ENCODE results near the genes OR6T1, OR8B2 and OR8B12.

- PRO-cap = no peak
Measured at GRCh38 chr11:122180251-122181072, 64.4 kb upstream of the BLID start.

- PRO-cap = no peak
Measured at GRCh38 chr11:122309157-122310208, 193.5 kb upstream of the BLID start.

DNA sequence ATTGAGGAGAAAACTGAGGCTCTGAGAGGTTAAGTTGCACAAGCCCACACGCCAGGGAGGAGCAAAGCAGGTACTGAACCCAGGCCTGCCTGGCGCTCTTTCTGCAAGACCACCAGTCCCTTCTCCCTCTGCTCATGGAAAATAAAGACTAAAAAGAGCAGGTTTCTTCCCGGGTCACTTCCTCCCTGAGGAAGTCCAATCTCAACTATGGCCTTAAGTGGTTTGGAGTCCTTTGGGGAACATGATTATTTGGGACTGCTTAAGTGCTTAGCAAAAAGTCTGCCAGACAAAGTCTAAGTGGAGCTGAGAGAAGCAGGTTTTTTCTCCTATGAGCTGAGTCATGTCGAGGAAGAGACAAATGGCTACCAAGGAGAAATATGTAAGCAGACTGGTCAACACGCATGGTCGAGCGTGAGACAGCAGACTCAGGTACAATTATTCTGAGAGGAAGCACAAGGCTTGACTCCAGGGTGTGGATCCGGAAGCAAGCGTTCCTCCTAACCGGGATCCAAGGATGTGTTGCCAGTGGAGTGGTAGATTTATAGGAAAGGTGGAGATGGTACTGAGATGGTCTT is 30.5 kb downstream of the UBASH3B start:
- PRO-cap = no peak

DNA sequence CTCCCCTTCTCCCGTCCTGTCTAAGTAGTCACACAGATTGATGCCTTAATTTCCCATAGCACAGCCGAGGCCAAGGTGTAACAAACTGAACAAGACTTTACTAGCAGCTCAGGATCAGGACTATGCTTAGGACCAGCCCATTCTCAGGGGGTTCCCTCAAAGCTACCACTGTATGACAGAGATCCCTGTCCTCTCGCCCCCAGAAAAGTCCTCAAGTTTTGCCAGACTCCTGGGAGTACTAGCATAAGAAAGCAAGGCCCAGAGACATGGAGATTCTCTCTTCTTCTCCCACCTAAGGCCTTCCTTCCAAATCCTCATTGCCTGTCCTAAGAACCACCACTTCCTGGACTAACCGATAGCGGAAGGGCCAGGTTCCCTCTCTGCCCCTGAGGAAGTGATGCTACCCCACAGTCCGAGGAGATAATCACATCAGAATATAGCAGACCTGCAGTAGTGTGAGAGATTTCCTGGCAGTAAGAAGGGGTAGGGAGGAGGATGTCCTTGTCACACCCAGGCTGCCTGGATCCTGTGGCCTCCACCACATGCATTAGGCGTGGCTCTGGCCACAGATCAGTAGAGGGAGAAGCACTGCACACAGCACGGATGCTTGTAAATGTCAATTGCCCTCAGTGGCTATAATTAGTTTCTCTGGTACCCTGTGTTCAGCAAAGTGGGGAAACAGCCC is 61.6 kb downstream of the UBASH3B start:
- PRO-cap = no peak

DNA sequence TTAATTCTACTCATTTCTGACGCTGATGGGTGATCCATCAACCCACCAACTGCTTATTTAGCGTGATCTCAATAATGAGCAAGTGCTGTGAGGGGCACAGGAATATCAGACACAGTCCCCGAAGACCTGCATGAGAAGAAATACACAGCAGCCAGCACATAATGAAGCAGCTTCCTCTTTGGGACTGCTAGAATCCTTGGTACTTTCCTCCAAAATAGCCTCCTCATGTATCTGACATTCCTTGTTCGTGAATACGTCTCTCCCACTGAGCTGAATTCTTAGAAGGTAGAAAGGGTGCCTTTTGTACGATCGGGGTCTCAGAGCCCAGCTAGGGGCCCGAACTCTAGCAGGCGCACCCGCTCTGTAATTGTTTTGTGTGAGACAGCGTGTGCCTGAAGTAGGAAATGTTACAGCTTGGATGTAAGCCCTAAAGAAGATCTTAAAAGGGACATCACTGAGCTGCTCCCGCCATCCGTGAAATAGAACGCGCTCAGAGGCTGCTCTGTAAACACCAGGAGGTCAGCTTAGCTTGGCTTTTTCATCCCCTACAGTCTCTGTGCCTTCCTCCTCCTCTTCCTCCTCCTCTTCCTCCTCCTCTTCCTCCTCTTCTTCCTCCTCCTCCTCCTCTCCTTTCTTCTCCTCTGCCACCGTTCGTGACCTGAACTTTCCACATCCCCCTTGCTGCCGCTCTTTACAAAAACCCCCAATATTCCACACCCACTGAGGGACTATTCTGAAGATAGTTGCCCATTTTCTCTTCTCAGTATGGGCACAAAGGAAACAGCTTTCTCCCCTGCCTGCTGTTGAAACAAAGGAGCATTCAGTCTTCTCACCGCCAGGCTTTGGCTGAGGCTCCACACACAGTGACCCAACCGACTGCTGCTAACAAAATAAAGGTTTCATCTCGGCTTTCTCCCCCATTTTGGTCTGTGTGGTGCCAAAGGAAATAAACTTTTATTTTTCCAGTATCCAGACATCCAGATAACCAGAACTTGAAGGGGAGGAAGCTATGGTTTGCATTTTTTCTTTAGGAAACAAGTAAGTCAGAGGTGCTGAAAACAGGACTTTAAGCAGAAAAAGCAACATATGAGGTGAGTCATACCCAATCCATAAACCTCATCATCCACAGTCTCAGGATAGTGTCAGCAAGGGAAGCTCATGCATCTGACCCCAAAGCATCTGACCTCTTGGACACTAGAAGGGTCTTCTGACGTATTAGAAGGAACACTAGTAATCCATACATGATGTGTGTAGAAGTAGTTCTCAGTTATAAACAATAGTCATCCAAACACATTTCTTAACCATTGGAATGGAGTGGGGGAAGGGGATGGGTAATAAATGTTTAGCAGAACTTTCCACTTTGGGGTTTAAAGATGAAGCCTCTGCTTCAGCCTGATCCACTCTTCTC is 6.7 kb downstream of the CLMP start:
- PRO-cap = no peak

DNA sequence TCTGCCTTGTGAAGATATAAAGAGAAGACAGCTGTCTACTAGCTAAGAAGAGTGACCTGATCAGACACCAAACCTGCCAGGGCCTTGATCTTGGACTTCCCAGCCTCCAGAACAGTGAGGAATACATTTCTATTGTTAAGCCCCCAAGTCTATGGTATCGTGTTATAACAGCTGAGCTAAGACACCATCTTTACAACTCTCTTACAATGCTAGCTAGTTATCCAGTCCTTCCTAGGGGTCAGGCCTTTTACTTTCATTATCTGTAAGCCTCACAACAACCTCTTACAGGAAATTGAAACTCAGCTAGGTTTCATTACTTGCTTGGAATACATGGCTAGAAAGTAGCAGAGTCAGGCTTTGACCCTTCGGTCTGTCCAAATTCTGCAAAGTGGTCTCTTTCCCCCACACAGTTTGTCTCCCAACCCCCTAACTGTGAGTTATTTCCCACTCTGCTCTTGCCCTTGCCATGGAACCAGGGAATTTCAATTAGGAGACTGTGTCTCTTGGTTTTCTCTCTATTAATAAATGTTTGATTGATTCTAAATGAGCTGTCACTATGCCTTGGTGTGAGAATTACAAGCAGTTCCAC is 38.3 kb upstream of the CLMP start:
- PRO-cap = no peak

GRCh38 chr11:123320240-123320507 is 109.9 kb upstream of the GRAMD1B start:
- PRO-cap = no peak

- PRO-cap = no peak
Measured at GRCh38 chr11:123450530-123451050, 20.5 kb downstream of the GRAMD1B start.

GRCh38 chr11:123702165-123702501 is 39.3 kb downstream of the ZNF202 start:
- PRO-cap = no peak

DNA sequence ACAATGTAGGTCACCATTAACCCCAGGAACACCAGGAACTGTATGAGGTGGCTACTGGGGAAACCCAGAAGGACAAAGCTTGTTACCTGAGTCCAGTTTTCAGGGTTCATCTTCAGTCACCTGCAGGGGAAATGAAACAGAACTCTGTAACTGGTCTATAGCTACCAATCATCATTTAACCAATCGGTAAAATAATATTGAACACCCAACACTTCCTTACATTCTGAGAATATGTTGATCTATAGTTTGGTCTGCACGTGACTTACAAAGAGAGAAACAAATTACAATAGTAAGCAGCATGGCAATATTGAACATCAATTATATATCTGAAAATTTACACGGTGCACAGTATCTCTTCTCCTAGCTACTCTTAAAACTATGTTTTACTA is at the start of gene OR6T1:
Gene OR6T1 (minus strand): TSS at position 110 of the 389 bp plus-strand sequence.
- PRO-cap = no peak

- PRO-cap = no peak
Measured at GRCh38 chr11:124240772-124240978, 220 bp upstream of the OR8G1 start.

- PRO-cap = no peak
Measured at GRCh38 chr11:124384237-124384678, at the start of gene OR8B2. Gene OR8B2 (minus strand): TSS chr11:124384499.

GRCh38 chr11:124543488-124543823 is at the start of gene OR8B12:
Gene OR8B12 (minus strand): TSS chr11:124543654.
- PRO-cap = no peak

- PRO-cap = no peak
Measured at GRCh38 chr11:124625575-124625960, 2.9 kb downstream of the TBRG1 start.

DNA sequence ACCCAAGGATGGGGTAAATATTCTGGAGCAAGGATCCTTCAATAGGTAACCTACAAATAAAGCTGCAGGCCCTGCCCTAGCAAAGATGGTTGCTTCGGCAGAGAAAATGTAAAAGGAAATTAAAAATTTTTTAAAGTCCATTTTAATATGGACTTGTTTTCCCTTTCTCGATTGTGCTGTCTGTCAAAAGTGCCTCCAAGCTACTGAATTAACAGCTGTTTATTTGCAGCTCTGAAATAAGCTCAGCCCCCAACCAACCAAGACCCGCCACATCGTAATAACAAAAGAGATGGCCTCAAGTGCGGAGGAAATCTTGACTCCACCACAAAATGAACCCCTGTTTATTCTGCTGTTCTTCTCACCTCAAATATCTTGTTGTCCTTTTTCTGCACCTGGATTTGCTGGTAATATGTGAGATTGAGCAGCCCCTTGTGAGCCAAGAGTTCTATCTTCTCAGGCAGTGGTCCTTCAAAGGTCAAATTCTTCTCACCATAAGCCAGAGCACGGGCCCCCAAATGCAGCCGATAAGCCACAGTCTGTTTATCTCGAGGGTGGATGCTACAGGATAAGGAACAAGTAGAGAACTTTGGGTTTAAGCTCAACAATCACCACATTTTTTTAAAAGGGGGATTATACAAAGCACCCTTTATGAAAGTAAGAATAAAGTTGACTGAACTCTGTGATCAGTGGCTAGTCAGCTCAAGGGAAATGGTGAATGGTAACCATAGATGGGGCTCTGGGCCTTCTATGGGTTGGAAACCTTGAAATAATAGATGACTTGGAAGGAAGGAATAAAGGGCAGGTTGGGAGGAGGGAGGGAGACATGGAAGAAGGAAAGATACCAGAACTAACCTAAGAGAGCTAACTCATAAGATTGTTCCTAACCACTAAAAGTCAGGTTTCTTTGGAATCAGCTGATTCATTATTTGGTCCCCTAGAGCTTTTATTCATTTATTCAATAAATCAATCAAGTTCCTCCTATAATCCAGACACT is 15.8 kb downstream of the TBRG1 start:
- PRO-cap = no peak

DNA sequence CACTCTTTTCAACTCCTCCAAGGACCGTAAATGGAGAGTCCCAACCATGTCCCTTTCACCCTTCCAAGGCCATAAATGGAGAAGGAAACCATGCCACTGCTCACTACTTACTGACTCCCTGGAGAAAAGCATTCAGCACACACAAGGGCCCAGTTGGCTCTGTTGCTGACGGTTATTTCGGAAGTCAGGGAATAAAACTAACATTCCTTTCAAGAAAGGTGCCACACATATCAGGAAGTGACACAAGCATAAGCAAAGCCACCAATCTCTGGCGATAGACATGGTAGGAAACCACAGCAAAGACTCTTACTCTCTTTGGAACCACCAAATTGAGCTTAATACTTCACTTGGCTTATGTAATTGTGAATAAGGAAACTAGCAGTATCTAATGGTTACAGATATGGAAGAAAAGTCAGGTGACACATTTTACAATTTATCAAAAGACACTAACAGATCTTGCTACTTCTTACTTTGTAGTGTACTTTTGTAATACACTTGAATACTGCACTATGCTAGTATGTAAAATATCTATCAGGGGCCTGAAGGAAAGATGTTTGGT is 15.2 kb upstream of the ESAM start:
- PRO-cap = no peak

DNA sequence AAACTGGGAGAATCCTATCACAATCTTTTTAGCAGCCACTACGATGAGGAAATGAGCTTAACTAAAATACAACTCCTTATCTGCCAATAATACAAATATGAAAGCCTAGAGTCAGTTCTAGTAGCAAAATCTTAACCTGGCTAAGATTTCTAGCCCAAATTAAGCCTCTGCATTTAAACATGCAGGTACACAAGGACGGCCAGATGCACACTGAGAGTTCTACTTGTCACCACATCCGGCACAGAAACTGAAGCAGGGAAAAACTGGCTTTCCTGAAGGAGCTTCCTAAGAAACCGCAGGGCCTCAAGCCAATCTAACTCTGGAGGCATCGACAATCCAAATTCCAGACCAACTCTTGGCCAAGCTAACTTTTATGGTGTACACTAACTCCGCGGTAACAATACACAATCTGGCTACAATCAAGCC is 1.3 kb downstream of the MSANTD2 start:
- PRO-cap = no peak

DNA sequence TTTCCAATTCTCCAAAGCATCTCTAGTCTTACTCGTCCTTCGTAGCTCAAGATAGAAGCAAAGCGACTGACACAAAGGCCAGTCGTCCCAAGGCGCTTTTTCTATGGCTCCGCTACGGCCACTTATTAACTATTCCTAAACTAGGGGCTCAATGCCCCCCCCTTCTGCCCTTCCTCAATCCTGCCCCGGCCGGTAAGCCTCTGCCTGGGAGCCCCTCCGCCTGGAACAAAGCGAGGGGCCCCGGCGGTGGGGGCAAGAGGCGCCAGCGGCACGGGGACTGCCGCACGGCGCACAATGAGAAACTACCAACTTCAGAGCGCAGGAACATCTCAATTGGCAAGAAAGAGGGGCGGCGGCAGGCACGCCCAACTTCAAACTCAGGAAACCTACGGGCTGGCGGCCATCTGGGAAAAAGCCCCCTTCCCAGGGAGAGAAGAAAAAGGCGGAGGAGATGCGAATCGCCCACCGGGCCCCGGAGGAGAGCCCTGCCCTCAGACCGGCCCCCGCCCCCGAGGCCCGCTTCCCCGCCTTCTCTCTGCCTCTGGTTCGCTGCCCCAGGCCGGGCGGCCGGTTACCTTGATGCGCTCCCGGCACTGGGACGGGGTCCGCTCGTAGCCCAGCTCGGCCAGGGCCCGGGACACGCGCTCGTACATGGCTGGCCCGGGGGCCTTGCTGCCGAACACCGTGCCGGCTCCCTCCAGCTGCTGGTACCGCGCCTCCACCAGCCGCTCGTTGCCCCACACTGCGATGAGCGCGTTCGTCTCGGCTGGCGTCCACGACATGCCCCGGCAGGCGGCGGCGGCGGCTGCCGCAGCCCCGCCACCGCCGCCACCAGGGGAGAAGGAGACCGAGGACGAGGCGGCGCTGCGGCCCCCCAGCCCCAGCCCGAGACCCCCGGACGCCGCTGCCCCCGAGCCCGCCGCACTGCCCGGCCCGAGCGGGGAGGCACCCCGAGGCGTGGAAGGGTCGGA is 625 bp downstream of the MSANTD2 start:
- PRO-cap = no peak

DNA sequence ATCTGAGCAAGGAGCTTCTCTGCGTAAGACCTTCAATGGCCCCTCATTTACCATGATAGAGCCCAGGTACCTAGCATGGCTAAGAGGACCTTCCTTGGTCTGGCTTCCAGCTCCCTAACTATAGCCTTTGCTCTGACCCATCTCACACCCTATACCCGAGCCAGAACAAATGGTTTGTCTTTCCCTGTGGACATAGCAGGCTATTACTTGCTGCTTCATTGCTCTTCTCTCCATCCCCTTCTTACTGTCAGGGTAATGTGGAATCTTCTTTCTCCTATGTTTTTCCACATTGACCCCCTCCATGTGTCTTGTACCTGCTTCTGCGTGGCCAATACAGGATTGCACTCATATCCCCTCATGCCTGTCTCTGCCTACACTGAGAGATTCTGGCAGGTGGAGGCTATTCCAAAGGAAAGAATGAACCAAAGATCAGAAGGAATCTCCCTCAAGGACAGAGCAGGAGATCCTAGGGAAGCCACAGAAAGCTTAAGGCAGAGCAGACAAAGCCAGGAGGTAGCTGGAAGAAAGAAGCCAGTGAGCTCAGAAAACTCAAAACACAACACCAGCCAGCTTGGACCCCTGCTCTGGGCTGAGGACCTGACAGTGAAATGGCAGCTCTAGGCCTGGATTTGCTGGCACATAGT is 5.2 kb downstream of the ROBO4 start:
- PRO-cap = no peak

DNA sequence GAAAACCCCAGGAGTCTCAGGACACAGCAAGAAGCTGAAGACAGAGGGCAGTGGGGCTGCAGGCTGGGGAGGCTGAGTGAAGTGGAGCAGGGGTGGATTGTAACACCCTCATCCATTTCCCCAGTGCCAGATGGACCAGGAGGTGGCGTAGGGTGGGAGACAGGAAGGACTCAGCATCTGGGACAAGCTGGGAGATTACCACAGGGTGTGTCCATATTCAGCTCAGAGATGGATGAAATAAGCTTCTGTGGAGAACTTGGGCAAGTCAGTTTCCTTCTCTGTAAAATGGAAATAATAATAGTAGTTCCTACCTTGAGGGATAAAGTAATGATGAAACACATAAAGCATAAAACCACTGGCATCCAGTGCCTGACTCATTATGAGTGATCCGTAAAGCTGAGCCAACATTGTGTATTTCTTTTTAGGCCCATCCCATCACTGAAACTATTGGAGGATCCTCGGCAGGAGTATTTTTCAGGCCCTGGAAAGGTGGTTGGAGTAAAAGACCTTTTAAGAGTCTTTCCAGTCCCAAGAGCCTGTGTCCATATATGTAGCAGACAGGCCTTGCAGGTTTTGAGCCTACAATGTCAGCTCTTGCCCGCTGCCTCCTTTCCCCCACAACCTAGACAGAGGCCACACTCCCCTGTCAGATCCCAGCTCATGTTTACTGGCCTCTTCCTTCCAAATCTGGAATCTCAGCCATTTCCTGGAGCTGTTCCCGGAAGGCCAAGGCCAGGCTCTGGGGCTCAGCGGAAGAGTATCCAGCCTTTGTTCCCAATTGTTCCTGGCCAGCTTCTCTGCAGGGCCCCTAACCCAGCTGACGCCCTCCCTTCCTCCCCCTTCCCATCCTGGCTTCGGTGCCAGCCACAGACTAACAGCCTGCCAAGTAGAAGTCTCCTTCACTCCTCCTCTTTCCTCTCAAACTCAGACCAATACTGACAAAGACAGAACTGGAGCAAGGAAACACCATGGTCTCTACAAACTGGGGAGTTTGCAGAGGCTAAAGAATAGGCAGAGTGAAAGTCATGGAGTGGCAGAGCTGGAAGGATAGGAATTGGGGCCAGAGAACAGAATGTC is 872 bp upstream of the ROBO4 start:
- PRO-cap = no peak

All from peritoneum (tissue), 1 donor.